Fibroblast of the aortic adventitia (primary cell): ENCODE measurements around the gene HSPA2.

DNA sequence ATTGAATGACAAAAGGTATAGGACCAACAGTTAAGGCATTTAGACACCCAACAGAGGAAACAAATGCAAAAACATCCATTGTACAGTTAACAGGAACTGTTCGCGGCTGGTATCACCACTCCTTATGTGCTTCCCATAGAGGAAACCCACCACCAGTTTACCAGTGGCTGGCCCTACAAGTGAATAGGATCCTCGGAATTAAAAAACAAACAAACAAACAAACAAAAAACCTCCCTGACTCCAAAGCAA, 65.7 kb downstream of the ESR2 start:
- CAGE, long polyA plus RNA, result no peak

DNA sequence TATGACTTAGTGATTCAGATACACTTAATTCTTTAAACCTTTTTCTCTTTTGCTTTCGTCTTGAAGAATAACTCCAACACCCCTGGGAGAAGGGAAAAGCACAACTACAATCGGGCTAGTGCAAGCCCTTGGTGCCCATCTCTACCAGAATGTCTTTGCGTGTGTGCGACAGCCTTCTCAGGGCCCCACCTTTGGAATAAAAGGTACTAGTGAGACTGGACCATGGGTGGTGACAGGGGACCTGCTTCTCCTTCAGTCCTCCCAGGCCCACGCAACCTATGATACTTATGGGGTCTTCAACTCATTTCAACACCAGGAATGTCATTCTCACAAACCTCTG, 38.1 kb upstream of the AKAP5 start:
- CAGE, long polyA plus RNA, result no peak

- CAGE, long polyA plus RNA, result no peak
Observed at GRCh38 chr14:64441754-64442637, 23.3 kb upstream of the AKAP5 start.

GRCh38 chr14:64465647-64465818, 234 bp downstream of the AKAP5 start:
- CAGE, long polyA plus RNA, result no peak

DNA sequence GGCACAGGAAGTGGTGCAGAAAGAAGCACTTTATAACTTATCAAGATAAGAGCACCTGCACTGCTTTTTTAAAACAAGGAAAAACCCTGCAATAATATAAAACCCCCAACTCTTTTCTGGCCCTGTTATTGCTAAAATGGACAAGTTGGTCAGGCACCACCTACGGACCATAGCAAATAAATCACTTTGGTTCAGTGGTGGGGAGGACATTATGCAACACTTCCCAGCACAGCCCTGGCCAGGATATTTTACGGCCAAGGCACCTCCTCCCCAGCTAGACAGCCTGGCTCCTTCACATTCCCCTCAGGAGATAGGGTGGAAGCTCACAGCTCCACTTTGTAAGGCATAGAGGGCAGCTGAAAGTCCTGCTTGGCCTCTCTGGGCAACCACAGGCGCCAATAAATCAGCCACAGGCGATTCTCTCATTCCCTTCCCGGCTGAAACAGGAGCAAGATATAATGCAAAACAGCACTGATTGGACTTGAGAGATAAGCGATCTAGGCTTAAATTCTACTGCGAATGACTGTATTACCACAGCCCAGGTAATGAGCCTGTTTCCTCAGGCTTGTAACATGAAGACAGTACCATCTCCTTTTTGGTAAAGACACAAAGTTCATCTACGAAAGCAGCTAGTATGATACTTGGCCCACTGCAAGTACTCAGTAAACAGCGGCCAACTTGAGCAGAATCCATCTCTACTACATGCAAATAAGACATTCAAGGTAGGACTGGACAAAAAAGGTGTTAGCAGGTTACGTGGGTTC, 1.9 kb downstream of the ZBTB25 start:
- CAGE, long polyA plus RNA, result no peak

GRCh38 chr14:64521547-64522657, 17.3 kb downstream of the ZBTB1 start:
- CAGE, long polyA plus RNA, result no peak

DNA sequence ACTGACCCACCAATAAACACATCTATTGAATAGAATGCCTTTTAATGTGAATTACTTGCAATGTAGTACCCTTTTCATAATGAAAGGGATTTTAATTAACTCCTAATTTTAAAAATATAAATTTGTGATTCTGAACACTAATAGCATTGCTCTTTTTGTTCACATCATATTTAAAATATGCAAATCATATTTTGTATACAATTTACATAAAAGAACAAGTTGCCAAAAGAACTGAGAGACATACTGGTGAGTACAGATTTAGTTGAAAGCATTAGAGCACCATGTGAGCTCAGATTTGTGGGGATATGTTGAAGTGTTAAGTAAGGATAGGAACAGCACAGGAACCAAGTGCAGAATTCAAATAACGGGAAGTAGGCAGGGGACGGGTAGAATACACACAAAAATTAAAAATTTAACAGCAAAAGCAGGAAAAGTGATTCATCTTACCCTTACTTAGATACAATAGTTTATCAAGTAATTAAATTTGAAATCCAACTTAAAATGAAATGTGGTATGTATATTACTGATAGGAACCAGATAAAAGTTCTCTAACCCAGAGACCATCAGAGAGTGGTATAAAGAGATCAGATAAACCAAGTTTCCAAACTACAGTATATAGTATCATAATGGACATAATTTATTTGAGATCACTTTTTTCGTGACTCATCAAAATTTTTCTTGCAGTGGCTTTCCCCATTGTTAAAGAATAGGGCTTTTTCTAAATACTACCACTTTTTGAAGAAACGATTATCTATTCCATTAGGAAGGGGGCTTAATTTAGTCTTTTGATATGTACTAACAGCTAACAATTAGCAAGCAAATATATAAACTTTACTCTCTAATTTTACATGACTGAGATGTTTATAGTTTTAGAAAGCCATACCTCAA, 15.4 kb upstream of the HSPA2 start:
- CAGE, long polyA plus RNA, result no peak

DNA sequence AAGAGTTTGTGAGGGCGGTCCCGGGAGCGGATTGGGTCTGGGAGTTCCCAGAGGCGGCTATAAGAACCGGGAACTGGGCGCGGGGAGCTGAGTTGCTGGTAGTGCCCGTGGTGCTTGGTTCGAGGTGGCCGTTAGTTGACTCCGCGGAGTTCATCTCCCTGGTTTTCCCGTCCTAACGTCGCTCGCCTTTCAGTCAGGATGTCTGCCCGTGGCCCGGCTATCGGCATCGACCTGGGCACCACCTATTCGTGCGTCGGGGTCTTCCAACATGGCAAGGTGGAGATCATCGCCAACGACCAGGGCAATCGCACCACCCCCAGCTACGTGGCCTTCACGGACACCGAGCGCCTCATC, at the start of gene HSPA2:
HSPA2 (plus strand) TSS at position 90 of the 354 bp plus-strand sequence.
- CAGE, long polyA plus RNA, result no peak

DNA sequence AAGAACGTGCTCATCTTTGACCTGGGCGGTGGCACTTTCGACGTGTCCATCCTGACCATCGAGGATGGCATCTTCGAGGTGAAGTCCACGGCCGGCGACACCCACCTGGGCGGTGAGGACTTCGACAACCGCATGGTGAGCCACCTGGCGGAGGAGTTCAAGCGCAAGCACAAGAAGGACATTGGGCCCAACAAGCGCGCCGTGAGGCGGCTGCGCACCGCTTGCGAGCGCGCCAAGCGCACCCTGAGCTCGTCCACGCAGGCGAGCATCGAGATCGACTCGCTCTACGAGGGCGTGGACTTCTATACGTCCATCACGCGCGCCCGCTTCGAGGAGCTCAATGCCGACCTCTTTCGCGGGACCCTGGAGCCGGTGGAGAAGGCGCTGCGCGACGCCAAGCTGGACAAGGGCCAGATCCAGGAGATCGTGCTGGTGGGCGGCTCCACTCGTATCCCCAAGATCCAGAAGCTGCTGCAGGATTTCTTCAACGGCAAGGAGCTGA, 945 bp downstream of the HSPA2 start:
- CAGE, long polyA plus RNA, result no peak

GRCh38 chr14:64569082-64569430, 19.3 kb downstream of the PPP1R36 start:
- CAGE, long polyA plus RNA, result no peak

GRCh38 chr14:64628832-64629638, 75.2 kb upstream of the PLEKHG3 start:
- CAGE, long polyA plus RNA, result no peak

DNA sequence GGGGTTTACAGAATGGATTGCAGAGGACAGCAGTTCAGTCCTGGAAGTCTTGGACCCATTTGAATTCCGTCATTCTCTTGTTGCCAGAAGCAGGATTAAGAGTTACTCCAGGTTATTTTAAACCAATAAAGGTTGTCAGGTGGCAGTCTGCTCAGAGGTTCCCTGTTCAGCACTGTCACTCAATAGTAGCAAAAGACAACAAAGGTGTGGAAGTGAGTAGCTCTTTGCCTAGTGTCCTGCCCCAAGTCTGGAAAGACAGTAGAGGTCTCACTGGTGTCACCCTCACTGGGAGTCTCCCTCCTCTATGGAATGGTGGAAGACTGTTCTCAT, 73.5 kb upstream of the PLEKHG3 start:
- CAGE, long polyA plus RNA, result no peak

GRCh38 chr14:64721320-64722282, 17.4 kb downstream of the PLEKHG3 start:
- CAGE, long polyA plus RNA, result no peak

DNA sequence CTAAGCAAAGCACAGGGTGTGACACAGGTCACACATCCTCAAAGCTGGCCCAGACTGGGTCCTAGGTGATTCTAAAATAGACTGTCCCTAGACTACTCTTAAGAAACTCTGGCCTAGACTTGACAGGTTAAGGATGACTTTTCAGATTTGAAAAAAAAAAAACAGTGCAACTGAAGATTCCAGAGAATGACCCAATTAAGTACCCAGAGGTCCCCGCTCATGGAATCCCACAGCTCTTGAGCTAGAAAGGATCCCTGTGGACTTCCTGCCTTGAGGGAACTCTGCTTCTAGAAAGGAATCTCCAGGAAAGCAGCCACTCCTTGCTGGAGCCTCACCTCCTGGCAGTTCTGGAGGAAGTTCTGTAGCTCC, 81.0 kb downstream of the PLEKHG3 start:
- CAGE, long polyA plus RNA, result no peak

GRCh38 chr14:64966755-64967371, 5.3 kb downstream of the RAB15 start:
- CAGE, long polyA plus RNA, result no peak

- CAGE, long polyA plus RNA, result no peak
Observed at GRCh38 chr14:65061759-65062148, 40.6 kb downstream of the MAX start.

GRCh38 chr14:65255328-65255875, 153.1 kb upstream of the MAX start:
- CAGE, long polyA plus RNA, result no peak

DNA sequence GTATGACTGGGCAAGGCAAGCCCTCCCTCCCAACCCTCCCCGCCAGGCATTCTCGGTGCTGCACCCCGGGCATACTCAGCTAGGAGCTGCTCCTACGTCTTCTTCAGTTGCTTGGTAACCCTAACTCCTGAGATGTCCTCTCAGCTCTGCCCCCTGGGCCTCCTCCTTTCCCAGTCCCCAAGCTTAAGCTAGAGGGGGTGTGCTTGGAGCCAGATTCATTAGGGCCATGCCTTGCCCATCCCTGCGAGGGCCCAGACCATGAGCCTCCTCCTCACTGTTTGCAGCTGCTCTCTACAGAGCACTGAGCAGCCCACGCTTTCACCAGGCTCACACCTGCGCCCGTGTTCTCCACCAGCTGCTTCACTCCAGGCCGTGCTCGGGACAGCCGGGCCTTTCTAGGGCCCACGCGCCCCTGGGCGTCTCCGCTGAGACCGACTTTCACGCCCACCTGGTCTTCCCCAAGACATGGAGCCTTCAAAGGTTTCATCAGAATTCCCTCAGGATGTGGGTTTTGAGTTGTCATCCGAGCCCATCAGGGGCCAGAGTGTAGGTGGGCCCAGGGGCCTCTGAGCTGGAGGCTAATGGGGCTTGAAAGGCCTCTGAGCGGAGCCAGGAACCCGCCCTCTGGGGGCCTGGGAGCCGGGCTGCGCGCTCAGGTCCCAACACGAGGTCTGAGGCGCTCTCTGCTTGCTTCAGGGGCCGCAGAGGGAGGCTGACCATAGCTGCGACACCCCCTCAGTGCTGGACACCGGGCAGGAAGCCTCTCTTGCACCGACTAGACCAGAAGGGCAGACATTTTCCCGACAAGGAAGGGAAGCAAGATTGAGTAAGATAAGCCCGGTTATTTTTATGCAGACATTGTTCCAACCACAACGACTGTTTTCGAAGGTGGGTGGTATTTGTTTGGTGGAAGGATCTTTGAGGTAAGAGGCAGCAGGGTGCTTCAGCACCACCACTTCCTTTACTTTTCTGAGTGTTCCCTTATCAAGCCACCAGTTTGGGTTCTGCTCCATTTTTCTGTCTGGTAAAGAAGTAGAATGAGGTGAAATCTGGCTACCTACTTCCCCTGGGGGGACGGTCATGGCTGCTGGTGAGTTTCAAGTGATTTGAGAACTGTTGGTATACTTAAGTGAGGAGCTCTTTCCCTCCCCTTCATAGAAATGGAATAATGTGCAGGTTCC, 125.1 kb upstream of the FUT8 start:
- CAGE, long polyA plus RNA, result no peak

DNA sequence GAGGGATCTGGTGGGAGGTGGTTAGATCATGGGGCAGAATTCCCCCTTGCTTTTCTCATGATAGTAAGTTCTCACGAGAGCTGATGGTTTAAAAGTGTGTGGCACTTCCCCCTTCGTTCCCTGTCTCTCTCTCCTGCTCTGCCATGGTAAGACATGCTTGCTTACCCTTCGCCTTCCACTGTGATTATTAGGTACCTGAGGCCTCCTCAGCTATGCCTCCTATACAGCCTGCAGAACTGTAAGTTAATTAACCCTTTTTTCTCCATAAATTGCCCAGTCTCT, 115.6 kb upstream of the FUT8 start:
- CAGE, long polyA plus RNA, result no peak

GRCh38 chr14:65411308-65411507, 1.3 kb upstream of the FUT8 start:
- CAGE, long polyA plus RNA, result no peak